Measurements from ENCODE around the gene SERPINA4.

- RRBS: no CpG with 5 or more reads among the region's 1 CpG
Observed at GRCh38 chr14:94316737-94317221, 6.4 kb downstream of the SERPINA6 start.

- RRBS: 35% methylated on average over 2 of the region's 15 CpGs
Observed at GRCh38 chr14:94390382-94391371, 2.3 kb upstream of the SERPINA1 start.

GRCh38 chr14:94392055-94393137, 4.0 kb upstream of the SERPINA1 start:
- RRBS: no CpG with 5 or more reads among the region's 12 CpGs

GRCh38 chr14:94394612-94395370, 6.4 kb upstream of the SERPINA1 start:
- RRBS: no CpG with 5 or more reads among the region's 11 CpGs

GRCh38 chr14:94451052-94451616, 1.5 kb downstream of the SERPINA11 start:
- RRBS: no CpG with 5 or more reads among the region's 7 CpGs

DNA sequence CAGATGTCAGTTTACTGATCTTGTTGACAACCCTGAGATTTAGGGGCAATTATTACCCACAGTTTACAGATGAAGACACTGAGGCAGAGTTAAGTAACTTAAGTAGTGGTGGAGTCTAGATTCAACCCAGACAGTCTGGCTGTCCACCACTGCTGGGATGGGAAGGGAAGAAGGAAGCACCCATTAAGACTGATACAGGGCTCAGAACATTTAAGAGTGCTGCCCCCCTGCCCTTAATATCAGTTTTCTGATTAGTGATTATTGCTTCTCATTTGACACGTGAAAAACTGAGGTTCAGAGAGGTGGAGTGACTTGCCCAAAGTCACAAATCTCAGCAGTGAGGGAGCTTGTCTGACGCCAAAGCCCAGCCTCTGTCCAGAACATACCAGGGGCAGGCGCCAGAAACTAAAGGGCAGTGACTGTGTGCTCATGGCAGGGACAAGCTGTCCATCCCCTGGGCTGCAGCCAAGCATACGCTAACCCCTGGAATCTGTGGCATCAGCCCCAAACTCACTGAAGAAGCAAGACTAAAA, 1.8 kb upstream of the SERPINA4 start:
- RRBS: no CpG with 5 or more reads among the region's 4 CpGs

GRCh38 chr14:94561050-94561752, at the start of gene SERPINA4:
Gene SERPINA4, plus strand, starts transcription at chr14:94561442.
- RRBS: 60% methylated on average over 1 of the region's 10 CpGs

DNA sequence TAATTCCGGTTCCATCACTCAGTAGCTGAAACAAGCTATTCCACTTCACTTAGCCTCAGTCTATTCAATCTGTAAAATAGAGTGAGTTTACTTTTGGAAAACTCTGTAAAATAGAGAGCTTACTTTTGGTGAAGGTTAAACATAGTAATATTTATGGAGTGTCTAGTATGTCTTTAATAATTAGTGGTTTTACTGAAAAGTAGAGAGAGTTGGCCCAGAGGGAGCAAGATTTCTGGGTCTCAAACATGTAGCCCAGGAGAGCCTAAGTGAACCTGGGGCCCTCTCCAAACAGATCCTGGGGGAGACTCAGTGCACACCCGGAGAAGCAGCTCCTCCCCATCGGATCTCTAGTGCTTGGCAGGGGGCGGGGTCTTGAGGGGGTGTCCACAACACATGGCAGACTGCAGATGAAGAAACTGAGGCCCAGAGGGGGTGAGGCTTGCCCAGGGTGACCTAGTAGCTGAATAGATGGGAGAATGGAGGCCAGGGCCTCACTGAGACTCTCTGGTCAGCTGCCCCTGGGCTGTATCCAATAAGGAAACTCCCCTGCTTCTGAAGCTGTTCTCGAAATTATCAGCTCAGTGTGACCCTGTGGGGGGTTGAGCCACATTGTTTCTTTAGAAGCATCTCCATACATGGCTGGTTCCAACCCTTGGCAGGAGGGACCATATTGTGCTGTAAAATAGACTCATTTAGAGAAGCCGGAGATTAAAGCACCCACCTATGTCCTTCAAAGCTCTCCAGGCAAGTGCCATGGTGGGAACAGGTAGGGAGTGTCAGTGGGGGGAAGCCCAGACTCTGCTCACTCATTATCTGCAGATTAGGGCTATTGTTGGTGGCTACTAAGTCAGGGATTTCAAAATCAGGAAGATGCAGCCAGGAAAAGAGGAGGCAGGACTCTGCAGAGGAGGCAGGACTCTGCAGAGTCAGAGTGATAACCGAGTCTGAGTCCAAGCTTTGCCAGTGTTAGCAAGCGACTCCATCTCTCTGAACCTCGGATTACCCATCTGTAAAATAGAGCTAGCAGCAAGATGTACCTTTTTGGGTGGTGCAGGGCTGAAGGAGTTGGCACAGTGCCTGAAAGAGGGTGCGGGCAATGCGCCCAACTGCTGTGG, 3.3 kb downstream of the SERPINA5 start:
- RRBS: no CpG with 5 or more reads among the region's 11 CpGs

DNA sequence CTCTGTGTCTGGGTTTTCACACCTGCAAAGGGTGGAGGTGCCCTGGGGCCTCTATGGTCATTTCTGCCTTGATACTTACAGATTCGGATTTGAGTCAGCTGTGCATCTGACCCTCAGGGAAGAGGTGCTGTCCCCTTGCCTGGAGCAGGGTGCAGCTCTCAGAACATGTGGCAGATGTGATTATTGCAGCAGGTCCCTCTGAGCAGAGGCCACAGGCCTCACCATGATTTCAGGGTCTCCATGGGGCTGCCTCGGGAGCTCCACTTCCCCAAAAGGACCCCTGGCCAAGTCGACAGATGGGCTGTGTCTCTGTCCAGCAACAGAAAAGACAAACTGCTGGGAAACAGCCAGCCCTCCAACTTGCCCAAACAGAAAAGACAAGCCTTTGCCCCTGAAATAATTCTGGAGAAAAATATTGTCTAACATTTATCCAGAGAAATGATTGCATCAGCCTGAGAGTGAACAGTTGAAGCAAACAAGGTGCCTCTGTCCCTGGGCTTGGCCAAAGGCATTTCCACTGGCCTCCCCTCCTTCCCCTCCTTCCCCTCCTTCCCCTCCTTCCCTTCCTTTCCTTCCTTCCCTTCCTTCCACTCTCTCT, 543 bp downstream of the SERPINA3 start:
- RRBS: no CpG with 5 or more reads among the region's 3 CpGs

DNA sequence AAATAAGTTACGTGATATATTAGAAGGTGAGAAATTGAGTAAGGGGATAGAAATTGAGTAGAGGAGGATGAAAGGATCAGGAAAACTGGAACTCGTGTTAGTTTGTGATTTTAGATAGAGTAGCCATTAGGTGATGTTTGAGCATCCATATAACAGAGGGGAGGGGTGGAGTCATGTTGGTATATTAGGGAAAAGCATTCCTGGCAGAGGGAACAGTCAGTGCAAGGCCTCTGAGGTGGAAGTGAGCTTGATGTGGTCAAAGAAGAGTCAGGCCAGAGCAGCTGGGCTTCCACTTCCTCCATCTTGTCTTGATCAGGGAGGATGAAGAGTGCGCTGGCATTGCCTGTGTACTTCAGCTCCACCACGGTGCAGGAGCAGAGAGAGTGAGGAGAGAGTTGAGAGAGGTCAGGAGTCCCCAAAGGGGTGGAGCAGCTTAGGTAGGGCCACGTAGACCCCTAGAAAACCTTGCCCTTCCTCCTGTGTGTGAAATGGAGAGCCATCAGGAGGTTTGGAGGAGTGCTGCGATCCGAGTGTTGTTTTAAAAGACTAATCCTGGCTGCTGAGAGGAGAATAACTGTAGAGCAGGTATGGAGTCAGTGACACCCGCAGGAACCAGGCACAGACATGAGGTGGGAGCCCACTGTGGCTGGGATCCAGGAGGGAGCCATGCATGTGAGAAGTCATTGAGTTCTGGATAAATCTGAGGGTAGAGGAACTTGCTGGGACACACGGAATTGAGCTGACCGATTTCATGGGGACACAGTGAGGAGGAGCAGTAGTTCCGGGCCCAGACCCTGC, 8.0 kb downstream of the SERPINA3 start:
- RRBS: no CpG with 5 or more reads among the region's 11 CpGs

GRCh38 chr14:94864221-94864933, 94.5 kb upstream of the GSC start:
- RRBS: 76% methylated on average over 6 of the region's 34 CpGs

- RRBS: no CpG with 5 or more reads among the region's 9 CpGs
Observed at GRCh38 chr14:95123996-95124599, 33.2 kb downstream of the DICER1 start.

DNA sequence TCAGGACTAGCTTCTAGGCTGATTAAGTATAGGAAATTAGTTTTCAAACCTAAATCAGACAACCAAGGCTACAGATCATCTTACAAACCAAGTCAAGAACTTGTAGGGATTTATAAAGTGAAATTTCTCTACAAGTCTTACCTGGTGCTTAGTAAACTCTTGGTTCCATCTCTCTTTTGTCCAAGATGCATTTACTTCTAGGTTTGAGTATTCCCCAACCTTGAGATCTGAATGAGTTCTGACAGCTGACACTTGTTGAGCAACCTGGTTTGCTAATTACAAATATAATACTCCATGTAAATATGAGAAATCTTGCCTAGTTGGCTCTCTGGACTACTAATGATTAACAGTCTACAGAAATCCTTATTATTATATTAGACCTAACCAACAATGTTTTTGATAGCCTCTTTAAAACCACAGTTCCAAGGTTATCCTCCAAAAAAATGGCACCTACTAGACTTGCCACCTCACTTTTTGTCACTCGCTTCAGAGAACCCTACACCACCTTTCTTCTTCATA, 25.9 kb downstream of the DICER1 start:
- RRBS: no CpG with 5 or more reads among the region's 1 CpG

DNA sequence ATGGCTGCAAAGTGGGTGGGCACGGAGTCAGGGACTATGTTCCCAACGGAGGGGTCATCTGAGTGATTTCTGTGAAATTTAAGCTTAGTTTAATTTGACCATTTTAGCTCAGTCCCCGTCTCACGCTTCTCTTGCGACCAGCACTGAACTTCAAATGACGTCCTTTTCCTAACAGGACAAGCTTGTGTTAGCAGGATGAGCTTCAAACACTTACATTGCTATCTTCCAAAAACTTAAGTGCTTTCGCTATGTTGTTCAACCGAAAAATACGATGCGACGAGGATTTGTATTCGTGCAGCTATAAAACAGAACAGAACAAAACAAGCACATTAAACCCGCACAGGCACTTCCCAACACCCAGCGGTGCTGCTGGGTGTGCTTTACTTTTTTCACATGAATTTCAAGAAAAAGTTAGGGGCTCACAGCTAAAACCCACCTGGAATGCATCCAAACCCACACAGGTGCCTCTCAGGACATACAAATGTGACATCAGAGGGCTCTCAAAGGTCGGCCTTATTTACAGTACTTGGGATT, 64.2 kb upstream of the DICER1 start:
- RRBS: no CpG with 5 or more reads among the region's 15 CpGs

DNA sequence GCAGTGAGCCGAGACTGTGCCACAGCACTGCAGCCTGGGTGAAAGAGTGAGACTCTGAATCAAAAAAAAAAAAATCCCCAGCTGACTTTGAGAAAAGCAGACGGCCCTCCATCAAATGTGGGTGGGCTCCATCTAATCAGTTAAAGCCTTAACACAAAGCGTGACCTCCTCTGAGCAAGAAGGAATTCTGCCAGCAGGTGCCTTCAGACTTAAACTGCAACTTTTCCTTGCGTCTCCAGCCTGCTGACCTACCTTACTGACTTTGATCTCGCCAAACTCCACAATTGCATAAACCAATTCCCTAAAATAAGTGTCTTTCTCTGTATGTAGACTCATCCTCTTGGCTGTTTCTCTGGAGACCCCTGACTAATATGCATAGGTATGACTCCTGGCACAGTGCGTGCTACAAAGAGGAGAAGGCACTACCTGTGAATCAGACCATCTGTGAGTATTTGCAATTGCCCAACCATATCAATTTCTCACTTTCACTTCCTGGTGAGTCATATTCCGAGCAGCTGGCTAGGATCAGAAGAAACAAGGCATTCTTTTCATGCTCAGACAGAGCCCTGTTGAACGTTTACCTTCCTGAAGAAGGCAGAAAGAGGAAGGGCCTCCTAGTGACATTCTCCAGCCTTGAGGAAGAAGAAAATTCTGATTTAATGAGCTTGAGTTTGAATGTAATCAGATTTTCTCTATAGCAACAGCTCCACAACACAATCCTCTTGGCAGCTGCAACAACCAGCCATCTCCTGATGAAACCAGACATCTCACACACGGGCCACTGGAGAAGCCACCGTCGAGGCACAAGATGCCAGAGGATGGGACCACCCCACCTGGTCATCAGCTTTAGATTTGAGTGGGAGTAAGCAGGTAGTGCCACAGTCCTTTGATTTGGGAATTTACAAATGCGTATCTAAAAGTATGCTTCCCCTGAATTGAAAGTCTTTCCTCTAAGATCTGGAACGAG, 54.2 kb downstream of the CLMN start:
- RRBS: no CpG with 5 or more reads among the region's 13 CpGs

- RRBS: no CpG with 5 or more reads among the region's 9 CpGs
Observed at GRCh38 chr14:95300814-95301889, 18.6 kb downstream of the CLMN start.

- RRBS: no CpG with 5 or more reads among the region's 12 CpGs
Observed at GRCh38 chr14:95314511-95315455, 4.9 kb downstream of the CLMN start.

DNA sequence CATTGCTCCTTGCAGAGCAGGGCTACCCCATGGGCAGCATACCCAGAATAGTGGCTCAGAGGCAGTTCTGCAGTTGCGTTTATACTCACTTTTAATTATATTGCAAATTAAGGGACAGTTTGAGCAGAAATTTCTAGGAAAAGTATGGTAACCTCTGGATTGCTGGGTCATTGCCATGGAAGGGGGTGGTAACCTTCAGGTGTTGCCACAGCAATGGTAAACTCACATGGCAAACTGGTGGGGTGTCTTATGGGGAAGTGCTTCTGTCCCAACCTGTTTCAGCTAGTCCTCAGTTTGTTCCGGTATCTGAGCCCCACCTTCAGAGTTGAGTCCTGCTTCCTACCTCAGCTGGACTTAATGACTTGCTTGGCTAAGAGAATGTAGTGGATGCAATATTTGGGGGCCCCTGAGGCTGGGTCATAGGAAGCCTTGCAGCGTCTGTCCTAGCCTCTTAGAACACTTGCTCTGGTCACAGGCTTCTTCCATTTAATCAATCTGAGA, 7.3 kb upstream of the CLMN start:
- RRBS: no CpG with 5 or more reads among the region's 3 CpGs

GRCh38 chr14:95465871-95466452, 50.5 kb downstream of the SYNE3 start:
- RRBS: no CpG with 5 or more reads among the region's 15 CpGs

DNA sequence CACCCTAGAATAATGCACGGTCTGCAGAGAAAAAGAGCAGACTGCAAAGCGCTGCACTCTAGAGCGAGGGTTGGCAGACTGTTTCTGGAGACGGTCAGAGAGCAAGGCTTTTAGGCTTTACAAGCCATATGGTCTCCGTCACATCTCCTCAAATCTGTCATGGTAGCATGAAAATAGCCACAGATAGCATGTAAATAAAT, 19.0 kb downstream of the SYNE3 start:
- RRBS: no CpG with 5 or more reads among the region's 5 CpGs